ENCODE results near the gene FAM200A.

GRCh38 chr7:98287005-98288065 lies 5.8 kb downstream of the BRI3 start:
- RRBS: 60% methylated on average over 9 of the region's 32 CpGs

DNA sequence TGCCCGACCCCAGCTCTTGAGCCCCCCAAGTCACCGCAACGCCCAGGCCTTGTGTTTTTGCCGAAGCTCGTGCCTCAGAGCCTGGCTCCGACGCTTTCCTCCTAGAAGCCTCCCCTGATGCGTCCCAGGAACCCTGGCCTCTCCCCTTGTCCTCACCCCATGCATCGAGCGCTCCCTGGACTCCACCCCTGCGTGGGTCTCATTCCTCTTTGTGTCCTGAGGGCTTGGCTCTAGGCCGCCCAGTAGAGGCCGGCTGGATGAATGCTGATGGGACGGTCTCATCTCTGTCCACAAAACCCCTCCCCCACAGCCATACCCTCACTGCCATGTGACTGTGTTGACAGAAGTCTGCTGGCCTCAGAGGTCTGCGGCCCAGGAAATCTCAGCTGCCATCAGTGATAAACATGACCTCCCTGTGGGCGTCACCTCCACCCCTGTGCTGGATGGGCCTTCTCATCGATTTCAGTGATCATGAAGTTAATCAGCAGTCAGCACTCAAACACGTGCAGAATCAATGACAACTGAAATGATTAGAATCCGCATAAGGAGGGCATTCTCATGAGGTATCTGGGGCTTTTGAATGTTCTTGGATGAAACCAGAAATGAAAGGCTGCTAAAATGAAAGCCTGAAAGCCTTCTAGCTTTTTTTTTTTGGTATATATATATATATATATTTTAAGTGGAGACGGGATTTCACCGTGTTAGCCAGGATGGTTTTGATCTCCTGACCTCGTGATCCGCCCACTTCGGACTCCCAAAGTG lies 19.5 kb downstream of the BRI3 start:
- RRBS: no CpG with 5 or more reads among the region's 24 CpGs

GRCh38 chr7:98357643-98357923 lies 43.3 kb downstream of the BAIAP2L1 start:
- RRBS: no CpG with 5 or more reads among the region's 5 CpGs

DNA sequence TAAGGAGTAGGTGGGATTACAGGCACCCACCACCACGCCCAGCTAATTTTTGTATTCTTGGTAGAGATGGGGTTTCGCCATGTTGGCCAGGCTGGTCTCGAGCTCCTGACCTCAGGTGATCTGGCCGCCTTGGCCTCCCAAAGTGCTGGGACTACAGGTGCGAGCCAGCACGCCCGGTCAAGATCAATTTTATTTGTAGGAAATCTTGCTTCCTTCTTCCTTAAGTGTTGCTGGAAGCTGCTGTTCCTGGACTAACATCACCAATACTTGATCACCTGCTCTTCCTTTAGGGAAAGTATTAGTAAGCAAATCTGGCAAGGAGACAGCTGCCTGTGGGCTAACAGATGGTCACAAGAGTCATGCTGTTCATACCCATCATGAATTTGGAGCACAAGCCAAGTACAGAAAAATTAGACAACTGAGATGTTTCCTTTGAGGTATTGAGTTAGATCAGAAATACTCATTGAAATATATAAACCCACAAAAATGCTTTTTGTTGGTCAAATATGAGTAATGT lies 28.0 kb downstream of the BAIAP2L1 start:
- RRBS: no CpG with 5 or more reads among the region's 7 CpGs

DNA sequence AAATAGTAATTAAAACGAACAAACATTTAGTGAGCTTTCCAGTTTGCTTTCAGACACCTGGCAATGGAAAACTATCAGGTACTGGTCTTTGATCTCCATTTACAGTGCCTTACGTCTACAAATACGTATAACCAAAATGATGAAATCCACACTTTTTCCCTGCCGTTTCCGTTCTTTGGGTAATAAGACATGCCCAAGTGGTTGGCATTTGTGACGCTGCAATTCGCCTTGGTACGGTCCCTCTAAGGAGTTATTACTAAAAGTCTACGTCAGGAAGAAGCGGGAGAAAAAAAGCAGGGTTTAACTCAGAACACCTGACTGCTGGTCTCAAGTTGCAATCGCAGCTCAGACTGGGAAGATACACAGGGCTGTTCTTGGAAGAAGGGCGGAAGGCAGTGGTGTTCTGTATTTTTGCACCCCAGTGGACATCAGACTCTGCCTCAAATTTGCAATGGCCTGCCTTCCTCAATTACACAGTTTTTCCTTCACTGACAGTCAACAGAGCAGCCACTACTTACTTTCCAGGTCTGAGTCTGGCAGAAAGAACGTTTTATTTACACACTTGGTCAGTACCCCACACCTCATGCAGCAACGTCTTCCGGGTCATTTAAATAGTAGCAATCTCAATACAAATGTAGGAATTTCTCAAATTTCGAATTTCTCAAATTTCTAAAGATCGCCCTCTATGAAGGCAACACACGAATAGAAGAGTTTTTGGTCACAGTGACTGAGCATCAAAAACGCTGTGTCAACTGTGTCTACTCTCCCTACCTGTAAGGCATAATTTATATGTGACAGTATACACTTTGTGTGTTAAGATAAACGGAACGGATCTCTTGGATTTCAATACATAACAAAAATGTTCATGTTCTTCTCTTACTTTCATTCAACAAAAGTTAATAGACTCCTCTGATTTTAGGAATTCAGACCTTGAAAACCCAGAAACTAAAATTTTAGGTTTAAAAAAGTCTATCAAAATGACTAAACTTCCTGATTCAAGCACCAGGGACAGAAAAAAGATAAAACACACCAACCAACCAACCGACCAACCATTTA lies 2.1 kb downstream of the BAIAP2L1 start:
- RRBS: no CpG with 5 or more reads among the region's 22 CpGs

- RRBS: no CpG with 5 or more reads among the region's 13 CpGs
Observed at GRCh38 chr7:98867096-98867960, 2.5 kb downstream of the TMEM130 start.

DNA sequence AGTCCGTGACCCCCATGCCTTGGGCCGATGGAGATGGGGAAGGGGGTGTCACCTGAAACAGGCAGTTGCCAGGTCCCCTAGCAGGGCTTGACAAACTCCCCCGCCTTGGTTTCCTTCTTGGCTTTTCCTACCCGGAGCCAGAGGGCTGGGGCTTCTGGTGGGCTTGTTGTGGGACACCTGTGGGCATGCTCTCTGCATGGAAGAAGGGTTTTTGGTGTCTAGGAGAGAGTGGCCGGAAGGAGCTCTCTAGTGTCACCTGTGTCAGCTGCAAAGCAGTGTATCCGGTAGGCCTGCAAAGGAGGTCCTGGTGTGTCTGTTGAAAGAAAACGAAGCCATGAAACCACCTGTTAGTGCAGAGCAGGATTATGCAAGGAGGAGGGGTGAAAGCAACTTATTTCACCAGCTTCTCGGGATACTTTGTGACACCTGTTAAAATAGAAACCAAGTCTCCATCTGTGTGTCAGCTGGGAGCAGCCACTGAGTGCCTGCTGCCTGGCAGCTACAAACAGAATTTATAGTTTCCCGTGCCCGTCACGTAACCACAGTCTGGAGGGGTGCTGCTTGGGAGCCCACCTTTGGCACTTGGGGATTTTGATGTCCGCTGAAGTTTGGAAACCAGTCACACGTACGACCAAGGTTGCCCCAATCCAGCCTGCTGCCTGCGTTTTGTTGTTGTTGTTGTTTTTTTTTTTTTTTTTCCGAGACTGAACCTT lies 1.4 kb downstream of the TRRAP start:
- RRBS: 3% methylated on average over 2 of the region's 16 CpGs

- RRBS: no CpG with 5 or more reads among the region's 5 CpGs
Observed at GRCh38 chr7:98922332-98922636, 44.0 kb downstream of the TRRAP start.

- RRBS: no CpG with 5 or more reads among the region's 13 CpGs
Observed at GRCh38 chr7:99010246-99010883, 132.0 kb downstream of the TRRAP start.

DNA sequence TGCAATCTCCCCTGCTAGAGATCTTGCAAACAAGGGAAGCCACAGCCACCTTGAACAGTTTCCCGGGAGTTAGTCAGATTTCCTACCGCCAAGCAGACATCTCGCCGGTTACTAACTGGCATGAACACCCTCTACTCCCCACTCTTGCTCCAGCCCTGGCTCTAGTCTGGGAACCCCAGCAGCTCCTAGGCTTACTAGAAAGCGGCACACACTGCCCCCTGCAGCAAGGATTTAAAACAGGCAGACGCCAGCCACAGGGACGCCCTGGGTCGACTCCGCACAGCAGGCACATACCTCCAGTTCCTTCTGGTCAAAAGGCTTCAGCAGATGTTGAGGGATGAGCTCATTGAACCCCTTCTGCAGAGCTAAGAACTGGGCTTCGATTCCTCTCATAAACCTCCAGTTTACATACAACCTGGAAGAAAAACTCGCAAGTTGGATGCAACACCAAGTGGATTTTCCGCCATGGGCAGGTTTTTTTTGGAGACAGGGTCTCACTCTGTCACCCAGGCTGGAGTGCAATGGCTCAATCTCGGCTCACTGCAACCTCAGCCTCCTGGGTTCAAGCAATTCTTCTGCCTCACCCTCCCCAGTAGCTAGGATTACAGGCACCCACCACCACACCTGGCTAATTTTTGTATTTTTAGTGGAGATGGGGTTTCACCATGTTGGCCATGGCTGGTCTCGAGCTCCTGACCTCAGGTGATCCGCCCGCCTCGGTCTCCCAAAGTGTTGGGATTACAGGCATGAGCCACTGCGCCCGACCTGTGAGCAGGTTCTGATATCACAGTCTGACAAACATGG lies 106.9 kb downstream of the SMURF1 start:
- RRBS: 14% methylated on average over 3 of the region's 19 CpGs

GRCh38 chr7:99099003-99099380 lies 44.9 kb downstream of the SMURF1 start:
- RRBS: no CpG with 5 or more reads among the region's 3 CpGs

- RRBS: no CpG with 5 or more reads among the region's 25 CpGs
Observed at GRCh38 chr7:99326214-99326968, 693 bp downstream of the ARPC1A start.

GRCh38 chr7:99330368-99330933 lies 4.8 kb downstream of the ARPC1A start:
- RRBS: no CpG with 5 or more reads among the region's 8 CpGs

DNA sequence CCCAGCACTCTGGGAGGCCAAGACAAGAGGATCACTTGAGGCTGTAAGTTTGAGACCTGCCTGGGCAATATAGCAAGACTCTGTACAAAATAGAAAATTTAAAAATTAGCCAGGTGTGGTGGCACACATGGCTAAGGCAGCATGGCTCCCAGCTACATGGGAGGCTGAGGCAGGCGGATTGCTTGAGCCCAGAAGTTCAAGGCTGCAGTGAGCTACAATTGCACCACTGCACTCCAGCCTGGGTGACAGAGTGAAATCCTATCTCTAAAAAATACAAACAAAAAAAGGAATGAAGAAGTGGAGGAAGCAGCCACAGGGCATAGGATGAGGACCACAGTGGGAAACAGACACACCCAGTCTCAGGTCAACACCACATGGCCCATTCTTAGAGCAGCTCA lies 10.0 kb downstream of the PDAP1 start:
- RRBS: no CpG with 5 or more reads among the region's 1 CpG

GRCh38 chr7:99419059-99419793 lies 10.5 kb downstream of the BUD31 start:
- RRBS: no CpG with 5 or more reads among the region's 31 CpGs

DNA sequence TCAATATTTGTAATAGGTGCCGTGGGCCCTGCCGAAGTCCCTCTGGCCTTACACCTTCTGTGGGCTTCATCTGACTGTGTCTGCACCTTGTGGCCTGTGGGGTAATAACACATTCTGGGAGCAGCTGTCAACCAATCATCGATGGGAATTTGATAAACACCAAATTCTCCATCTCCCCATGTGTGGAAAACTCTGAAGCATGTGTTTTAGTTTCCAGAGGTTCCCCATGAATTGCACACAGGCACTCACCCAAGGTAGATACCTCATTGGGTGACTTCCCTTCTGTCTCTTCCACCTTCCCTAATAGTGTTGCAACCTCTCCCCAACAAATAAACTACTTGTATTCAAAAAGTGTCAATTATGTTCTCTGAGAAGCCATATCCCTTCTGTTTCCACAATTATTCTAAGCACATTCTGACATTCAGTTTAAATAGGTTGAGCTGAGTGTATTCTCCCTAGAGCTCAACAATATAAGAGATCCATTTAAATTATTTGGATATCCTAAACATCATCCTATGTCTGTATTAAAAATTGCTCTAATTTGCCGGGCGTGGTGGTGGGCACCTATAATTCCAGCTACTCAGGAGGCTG lies 10.7 kb downstream of the ZNF394 start:
- RRBS: no CpG with 5 or more reads among the region's 5 CpGs

DNA sequence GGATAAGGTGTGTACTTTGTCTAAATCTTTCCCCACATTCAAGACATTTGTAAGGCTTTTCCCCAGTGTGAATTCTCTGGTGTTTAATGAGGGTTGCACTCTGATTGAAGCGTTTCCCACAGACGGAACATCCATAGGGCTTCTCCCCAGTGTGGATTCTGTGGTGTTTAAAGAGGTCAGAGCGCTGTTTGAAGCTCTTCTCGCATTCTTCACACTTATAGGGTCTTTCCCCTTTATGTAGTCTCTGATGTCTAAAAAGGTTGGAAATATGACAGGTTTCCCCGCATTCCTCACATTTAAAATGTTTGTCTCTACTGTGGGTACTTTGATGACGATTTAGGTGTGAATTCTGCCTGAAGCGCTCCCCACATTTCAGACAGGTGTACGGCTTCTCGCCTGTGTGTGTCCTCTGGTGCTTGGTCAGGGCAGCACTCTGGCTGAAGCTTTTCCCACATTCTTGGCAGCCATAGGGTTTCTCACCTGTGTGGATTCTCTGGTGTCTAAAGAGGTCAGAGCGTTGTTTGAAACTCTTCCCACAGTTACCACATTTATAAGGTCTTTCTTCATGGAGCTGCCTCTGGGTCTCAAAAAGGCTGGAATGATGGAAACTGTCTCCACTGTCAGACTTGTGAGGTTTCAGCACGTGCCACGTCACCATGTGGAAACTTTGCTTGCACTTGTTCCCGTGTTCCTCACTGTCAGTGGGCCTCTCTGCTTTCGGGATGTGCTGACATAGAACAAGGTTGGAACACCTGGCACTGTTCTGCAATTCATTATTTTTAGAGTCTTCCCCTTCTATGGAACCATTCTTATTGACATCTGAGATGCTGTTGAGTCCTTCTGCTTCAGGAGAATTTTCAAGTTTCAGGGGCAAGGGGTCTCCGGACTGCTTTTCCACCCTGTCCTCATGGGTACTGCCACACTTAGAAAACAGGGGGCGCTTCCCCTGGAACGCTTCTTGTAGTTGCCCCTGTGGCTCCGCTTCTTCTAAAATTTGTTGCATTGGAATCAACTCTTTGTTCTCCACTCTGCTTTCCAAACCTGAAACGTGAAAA lies 6.2 kb downstream of the ZNF394 start:
- RRBS: no CpG with 5 or more reads among the region's 19 CpGs

DNA sequence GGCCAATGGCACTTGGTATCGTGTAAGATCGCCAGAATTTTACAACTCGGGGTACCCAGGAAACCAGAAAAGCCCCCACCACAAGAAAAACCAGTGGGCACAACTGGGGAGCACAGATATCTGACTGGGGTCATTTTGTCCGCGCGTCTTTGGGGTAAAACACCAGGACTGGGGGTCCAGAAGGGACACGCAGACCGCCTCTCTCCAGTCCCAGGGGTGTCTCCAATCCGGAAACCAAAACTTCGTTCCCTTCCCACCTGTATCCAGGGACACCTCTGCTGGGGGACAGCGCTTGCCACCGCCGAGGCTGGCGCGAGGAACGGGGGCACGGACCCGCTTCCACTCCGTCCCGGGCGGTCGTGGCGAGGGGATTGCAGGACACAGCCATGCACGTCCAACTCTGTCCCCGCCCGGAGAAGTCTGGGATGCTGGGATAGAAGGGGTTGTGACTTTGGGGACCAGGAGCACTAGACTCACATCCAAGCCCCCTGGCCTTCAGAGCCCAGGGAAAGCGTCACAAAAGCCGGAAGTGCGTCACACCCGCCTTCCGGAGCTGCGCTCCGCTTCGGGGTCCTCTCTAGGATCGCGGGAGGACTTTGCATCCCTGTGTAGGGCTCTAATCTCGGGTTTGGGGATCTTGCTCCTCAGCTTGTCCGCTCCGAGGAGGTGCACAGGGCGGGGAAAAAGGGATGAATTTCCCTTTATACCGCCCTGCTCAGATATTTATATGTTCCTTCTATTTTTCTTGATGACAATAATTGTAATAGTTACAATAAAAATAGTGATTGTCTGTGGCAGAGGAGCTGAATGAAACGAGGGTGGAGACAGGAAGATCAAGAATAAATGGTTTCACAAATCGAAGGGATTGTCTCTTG lies at the start of gene FAM200A:
Gene FAM200A (minus strand): TSS at position 518 of the 875 bp plus-strand sequence.
- RRBS: under 1% methylated on average over 13 of the region's 43 CpGs

- RRBS: no CpG with 5 or more reads among the region's 7 CpGs
Observed at GRCh38 chr7:99562636-99563351, 4.4 kb downstream of the ZNF655 start.

DNA sequence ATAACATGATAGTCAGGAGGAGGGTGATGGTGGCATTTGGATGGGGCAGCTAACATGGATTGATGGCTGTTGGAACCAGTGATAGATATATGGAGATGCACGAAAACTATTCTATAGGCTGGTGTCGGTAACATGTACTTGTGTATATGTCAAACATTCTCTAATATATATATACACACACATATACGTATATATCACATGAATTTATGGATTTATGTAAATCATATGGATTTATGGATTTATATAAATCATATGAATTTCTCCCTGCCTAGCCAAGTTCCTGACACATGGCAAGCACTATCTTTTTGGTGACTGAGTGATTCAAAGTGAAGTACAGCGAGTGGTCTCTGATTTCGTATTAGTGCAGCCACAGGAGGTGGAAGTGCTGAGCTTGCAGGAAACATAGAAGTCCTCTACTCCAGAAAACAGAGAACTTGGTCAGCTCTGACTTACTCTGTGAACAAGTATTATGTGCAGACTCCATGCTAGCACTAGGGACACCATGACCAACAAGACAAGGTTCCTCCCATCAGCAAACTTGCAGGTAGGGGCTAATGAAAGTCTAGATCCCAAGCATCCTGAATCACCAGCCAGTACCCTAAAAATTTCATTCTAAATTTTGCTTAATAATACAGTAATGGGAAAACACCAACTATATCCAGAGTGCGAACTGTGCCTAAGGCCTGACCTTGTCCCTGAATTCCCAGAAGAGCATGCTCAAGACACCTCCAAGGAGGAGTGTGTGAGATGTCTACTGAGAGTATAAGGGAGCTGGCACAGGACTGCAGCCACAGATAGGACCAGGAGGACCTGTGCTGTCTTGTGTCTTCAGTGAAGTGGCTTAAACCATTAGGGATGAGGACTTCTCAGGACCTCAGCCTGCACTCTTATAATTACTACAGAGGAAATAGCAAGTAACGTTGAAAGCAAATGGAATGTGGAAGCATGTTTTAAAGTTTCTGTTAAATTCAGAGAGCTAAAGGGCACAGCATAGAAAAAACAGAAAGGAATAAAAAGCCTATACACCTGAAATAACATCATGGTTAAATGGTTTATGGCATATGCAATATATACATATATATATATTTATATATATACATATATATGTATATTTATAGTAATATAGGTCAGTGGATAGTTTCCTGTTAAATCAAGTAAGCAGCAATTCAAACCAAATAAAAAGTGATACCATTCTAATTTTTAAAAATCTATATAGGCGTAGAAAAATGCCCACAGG lies 28.3 kb downstream of the CYP3A5 start:
- RRBS: no CpG with 5 or more reads among the region's 8 CpGs